Bronchus (tissue), 1 donor: ENCODE data around the gene SPDYE4.

- PRO-cap, result bidirectional peak, plus-strand start at chr17:8192408, minus-strand start at chr17:8192255
Measured at GRCh38 chr17:8191819-8192986, 2.2 kb upstream of the BORCS6 start.

DNA sequence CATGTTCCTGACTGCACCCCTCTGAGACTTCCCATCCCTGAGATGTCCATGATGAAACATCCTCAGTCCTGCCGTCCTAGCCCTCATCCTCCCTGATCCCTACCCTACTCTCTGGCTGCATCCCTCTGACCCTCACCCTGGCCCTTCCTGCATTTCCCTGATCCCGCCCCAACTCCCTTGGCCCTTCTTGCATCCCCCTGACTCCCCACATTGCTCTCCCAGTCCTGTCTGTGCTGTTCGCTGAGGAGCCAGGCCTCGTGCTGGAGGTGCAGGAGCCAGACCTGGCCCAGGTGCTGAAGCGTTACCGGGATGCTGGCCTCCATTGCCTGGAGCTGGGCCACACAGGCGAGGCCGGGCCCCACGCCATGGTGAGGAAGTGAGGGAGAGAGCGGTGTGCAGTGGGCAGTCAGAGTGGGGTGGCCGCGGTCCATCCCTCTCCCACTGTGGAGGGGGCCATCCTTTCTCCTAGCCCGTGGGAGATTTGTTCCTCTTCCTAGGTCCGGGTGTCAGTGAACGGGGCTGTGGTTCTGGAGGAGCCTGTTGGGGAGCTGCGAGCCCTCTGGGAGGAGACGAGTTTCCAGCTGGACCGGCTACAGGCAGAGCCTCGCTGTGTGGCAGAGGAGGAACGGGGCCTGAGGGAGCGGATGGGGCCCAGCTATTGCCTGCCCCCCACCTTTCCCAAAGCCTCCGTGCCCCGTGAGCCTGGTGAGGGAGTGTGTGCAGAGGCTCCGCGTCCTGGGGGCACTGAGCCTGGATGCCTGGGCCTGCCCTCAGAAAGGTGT, 17.6 kb downstream of the PFAS start:
- PRO-cap, result no peak

DNA sequence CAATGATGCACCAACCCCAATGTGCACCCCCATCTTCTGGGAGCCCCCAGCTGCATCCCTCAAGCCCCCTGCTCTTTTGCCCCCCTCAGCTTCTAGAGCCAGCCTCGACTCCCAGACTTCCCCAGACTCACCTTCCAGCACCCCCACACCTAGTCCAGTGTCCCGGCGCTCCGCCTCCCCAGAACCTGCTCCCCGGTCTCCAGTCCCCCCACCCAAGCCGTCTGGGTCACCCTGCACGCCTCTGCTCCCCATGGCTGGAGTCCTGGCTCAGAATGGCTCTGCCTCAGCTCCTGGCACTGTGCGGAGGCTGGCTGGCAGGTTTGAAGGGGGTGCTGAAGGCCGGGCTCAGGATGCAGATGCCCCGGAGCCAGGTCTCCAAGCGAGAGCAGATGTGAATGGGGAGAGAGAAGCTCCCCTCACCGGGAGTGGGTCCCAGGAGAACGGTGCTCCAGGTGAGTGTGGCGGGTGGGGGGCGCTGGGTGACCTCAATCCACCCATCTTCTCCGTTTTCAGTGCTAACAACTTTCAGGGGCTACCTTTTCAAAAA, 2.2 kb downstream of the ARHGEF15 start:
- PRO-cap, result no peak

DNA sequence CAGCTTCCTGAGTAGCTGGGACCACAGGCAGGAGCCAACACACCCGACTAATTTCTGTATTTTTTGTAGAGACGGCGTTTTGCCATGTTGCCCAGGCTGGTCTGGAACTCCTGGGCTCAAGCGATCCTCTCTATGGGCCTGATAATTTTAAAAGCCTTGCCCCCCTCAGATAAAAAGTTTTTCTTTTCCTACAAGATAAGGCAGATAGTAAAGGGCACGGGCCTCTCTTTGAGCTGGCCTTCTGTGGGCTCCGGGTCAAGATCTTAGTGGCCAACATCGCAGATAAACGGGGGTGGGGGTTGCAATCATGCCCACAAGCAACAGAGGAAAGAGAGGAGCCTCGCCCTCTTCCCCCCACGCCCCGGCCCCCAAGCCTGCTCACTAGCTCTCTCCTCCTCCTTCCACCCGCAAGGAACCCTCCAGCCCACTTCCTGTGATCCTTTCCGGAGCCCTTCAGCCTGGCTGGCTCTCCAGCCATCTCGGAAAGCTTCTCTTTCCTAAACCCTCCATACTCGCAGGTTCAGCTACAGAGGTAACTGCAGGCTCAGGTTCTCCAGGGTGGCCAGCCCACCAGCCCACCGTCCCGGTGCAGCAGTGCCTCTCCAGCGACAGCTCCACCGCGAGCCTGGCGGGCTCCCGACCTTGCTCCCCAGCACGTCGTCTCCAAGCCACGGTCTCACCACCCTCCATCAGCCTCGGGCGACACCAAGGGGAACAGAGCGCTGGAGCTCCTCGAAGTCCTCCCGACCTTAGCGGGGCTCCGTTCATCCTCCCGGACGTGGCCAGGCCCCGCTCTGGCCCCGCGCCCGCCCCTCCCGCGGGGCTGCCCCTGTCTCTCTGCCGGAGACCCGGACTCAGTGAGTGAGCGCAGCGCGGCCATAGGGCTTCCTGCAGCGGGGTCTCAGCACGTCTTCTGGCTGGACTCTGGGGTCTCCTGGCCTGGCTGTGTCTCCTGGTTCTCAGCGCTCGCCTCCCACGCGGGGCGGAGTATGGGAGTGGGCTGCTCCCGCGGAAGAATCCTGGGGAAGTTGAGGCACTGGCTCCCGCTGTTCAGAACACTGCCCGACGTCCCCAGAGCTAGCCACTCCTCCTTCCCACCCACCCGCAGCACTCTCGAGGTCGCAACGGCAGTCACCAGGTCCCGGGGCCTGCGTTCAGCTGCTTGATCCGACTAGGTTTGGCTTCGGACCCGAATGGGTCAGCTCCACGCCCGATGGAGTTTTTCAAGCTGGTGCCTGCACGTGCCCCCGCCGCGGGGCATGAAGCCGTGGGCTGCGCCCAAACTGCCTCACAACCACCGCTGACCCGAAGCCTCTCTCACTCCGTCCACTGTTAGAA, 12.9 kb upstream of the ODF4 start:
- PRO-cap, result no peak

- PRO-cap, result bidirectional peak, plus-strand start at chr17:8393878, minus-strand start at chr17:8393801
Measured at GRCh38 chr17:8393658-8394148, 3.9 kb downstream of the RNF222 start.

GRCh38 chr17:8436069-8437063, 682 bp downstream of the NDEL1 start:
- PRO-cap, result bidirectional peak, plus-strand start at chr17:8436390, minus-strand start at chr17:8436372; bidirectional peak, plus-strand start at chr17:8436597, minus-strand start at chr17:8436578

DNA sequence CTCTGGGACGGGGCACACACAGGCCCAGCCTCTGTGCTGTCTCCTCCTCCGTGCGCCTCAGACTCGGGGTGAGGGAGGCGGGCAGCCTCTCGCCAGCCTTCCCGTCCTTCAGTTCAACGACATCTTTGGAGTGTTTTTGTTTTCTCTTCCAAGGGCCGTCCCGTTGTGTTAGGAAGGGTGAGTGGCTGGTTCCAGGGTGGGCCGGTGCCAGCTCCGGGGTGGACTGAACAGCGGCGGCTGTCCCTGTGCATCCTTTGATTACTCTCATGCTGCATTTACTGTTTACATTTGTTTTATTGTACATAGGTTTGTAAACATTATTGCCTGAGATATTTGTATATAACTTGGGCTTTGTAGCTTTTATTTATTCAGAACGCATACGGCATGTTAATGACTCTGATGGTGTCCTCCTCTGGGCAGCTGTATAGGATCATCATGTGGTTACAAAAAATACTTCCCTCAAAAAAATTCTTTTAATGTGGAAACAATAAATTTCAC, 32.0 kb downstream of the NDEL1 start:
- PRO-cap, result no peak

- PRO-cap, result no peak
Measured at GRCh38 chr17:8475477-8476339, 40.0 kb downstream of the NDEL1 start.

- PRO-cap, result no peak
Measured at GRCh38 chr17:8477494-8478163, 41.9 kb downstream of the NDEL1 start.

GRCh38 chr17:8758312-8758940, at the start of gene SPDYE4:
SPDYE4 (minus strand) TSS chr17:8758546.
- PRO-cap, result no peak

DNA sequence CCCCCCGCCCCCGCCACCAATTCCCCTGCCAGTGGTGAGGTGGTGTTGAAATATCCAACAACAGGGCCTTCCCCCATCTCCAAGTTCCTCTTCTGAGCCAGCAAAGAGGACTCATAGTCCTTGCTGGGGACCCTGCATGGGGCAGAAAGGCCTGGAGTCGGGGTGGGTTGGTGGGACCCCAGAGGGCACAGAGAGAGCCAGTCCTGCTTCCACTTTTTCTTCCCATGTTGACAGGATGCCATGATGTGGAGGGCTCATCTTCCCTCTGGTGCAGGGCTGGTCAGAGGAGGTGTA, 49.0 kb upstream of the PIK3R6 start:
- PRO-cap, result no peak

GRCh38 chr17:8929748-8930174, 35.7 kb downstream of the PIK3R5 start:
- PRO-cap, result no peak

- PRO-cap, result no peak
Measured at GRCh38 chr17:8956161-8956863, 9.2 kb downstream of the PIK3R5 start.

- PRO-cap, result no peak
Measured at GRCh38 chr17:8963487-8964197, 1.9 kb downstream of the PIK3R5 start.

GRCh38 chr17:9074143-9074793, 53.0 kb downstream of the NTN1 start:
- PRO-cap, result no peak

DNA sequence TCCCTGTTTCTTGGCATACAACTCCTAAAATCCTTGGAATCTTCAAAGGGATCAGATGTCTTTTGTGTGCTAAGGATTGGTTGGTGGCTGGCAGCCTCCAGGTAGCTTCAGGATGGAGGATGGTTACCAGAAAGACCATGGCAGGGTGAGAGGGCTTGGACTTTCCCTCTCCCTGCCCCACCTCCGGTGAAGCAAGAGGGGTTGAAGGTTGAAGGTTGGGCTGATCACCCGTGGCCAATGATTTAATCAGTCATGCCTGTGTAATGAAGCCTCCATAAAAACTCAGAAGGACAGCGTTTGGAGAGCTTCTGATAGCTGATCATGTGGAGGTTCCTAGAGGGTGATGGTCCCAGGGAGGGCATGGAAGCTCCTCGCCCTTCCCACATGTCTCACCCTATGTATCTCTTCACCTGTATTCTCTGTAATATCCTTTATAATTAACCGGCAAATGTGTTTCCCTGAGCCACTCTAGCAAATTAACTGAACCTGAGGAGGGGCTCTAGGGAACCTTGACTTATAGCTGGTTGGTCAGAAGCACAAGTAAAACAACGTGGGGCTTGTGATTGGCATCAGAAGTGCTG, 59.3 kb downstream of the NTN1 start:
- PRO-cap, result no peak

GRCh38 chr17:9170625-9171660, 149.6 kb downstream of the NTN1 start:
- PRO-cap, result no peak

- PRO-cap, result no peak
Measured at GRCh38 chr17:9248091-9248417, 226.7 kb downstream of the NTN1 start.

GRCh38 chr17:9843116-9843720, 17.5 kb downstream of the GLP2R start:
- PRO-cap, result no peak

DNA sequence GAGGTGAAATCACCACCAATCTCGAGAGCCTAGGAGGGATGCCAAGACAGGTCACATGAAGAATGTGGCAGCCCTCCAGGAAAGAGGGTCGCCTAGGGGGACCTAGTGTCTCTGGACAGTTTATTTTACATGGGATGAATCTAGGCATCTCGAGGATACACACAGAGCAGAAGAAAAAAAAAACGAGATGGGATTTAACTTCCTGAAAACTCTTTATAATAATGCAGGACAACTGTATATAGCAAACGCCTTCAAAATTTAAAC, 5.3 kb upstream of the RCVRN start:
- PRO-cap, result no peak